Prostate gland (tissue), 2 donors: ENCODE measurements around a stretch of chr18.

DNA sequence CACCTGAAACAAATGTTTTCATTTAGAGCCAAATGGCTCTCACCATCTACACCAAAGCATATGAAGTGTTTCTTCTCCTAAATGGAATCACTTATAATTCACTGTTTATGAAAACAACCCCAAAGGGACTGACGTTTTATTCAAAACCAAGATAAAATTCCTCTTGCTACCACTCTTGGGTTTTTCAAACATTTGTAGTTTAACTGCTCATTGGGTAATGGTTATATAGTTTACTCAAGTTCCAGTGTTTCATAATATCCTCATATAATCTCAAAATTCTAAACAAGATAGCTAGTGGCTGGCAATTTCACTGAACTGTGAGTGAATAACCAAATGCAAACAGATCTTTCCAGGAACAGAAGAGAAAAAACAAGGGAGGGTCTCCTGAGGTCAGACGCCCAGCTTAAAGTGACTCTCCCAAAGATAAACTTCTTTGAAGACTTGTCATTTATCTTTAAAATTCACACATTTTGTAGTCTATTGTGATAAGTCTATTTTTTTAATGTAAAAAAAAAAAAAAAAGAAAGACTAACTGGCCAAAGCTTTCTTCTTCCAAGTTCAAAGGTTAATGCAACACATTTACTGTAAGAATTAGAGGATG, 26.8 kb downstream of the LPIN2 start:
- PRO-cap: no peak
- RAMPAGE, long total RNA, 2 experiments: no peak in any of the 2 experiments

GRCh38 chr18:3014663-3014938, 1.7 kb upstream of the LPIN2 start:
- PRO-cap: no peak
- RAMPAGE, long total RNA, 2 experiments: no peak in any of the 2 experiments

GRCh38 chr18:3016539-3017006, 3.6 kb upstream of the LPIN2 start:
- PRO-cap: unidirectional peak, plus-strand start at chr18:3016824
- RAMPAGE, long total RNA, 2 experiments: no peak in any of the 2 experiments

DNA sequence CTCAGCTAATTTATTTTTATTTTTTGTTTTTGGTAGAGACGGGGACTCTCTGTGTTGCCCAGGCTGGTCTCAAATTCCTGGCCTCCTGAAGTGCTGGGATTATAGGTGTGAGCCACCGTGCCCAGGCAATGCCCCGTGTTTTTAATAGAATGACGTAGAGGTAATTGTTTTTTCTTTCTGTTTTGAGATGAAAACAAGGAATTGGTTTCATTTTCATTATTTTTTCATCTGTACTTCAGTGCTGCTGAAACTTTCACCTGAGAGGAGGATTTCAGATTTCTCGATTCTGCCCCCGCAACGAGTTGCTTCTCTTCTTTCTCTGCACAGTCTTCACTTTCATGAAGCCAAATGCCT, 48.2 kb upstream of the LPIN2 start:
- PRO-cap: bidirectional peak, plus-strand start at position 216 of the sequence, minus-strand start at position 146 of the sequence
- RAMPAGE, long total RNA, 2 experiments: no peak in any of the 2 experiments

DNA sequence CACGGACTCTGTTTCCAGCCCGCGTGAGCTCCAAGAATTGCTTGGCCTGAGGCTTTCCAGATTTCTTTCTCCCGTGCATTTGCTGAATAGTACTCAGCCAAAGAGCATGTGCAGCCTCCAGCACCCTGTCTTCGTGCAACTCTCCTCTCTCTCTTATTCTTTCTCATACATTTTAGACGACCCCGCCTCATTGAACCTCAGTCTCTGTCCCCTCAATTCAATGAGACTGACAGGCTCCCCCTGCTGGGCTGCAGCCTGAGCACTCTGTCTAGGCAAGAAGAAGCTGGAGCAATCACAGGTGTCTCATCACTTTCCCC, 49.9 kb upstream of the LPIN2 start:
- PRO-cap: no peak
- RAMPAGE, long total RNA, 2 experiments: no peak in any of the 2 experiments

DNA sequence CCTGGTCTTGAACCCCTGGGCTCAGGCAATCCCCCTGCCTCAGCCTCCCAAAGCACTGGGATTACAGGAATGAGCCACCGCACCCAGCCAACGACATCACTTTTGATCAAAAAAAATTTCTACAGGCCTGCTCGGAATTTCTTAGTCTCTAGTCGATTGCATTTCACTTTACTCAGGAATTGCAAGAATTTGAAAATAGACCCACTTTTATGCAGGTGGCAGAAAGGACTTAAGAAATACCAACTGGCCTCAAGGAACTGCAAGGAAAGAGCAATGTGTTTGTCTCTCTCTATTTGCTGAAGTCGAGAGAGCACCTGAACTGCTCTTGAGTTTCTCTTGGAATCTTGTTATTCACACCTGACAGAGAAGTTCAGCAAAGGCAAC, 101.2 kb downstream of the MYOM1 start:
- PRO-cap: no peak
- RAMPAGE, long total RNA, 2 experiments: no peak in any of the 2 experiments

- PRO-cap: unidirectional peak, minus-strand start at chr18:3178001
- RAMPAGE, long total RNA, 2 experiments: no peak in any of the 2 experiments
These were observed 41.7 kb downstream of the MYOM1 start for GRCh38 chr18:3177790-3178839.

GRCh38 chr18:3251436-3251751, 3.8 kb downstream of the MYL12A start:
- PRO-cap: no peak
- RAMPAGE, long total RNA, 2 experiments: no peak in any of the 2 experiments

- PRO-cap: no peak
- RAMPAGE, long total RNA, 2 experiments: no peak in any of the 2 experiments
These were observed 5.6 kb downstream of the MYL12A start for GRCh38 chr18:3253177-3253581.

DNA sequence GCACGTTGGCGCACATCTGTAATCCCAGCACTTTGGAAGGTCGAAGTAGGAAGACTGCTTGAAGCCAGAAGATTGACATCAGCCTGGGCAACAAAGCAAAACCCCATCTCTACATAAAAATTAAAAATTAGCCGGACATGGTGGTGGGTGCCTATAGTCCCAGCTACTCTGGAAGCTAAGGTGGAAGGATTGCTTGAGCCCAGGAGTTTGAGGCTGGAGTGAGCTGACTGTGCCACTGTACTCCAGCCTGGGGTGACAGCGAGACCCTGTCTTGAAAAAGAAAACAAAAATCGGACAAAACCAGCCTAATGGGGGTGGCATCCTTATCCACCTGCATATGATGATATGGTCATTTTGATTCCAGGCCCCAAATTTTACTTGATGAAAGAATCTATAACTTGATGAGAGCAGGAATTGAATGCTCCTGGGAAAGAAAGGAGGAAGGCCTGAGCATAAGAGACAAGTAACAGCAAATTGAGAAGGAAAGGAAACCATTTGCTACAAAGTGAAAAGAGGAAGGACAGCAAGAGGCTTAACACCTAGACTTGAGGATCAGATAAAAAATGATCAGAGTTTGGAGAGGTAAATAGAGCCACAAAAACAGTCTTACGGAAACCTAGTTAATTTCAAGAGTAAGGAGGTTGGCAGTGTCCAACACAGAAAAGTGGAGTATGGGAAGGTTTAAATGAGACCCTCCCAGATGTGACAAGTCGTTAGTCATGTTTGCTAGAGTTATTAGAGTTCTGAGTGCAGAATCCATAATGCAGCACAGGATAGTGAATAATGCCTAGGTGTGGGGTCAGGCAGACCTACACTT, 3.6 kb upstream of the MYL12B start:
- PRO-cap: no peak
- RAMPAGE, long total RNA, 2 experiments: no peak in any of the 2 experiments

- PRO-cap: no peak
- RAMPAGE, long total RNA, 2 experiments: no peak in any of the 2 experiments
These were observed 1.1 kb upstream of the MYL12B start for GRCh38 chr18:3260811-3261286.

DNA sequence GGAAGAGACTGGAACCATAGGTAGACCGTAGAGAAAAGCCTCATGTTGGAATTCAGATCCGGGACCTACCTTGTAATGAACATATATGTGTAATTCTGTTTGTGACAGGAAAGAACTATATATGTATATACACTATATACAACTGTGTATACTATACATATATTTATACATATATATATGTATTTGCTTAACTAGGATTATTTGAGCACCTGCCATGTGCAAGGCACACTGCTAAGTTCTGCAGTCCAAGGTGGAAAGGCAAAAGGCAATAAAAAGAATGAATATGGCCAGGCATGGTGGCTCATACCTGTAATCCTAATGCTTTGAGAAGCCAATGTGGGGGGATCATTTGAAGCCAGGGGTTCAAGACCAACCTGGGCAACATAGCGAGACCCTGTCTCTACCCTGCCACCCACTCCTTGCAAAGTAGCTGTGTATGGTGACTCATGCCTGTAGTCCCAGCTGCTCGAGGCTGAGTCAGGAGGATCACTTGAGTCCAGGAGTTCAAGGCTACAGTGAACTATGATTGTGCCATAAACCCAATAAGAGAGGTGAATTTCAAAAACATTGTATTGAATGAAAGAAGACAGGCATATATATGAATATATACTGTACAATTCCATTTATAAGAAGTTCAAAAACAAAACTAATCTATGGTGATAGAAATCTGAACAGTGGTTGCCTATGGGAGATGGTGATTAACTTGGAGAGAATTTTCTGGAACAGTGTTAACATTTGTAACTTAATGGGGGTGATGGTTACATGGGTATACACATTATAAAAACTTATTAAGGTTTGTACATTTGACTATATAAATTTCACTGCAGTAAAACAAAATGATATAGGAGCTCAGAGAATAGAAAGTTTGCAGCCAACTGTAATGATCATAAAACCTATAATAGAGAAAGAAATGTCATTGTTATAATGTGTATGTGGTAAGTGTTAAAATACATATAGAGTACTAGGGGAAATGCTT, 2.5 kb downstream of the MYL12B start:
- PRO-cap: no peak
- RAMPAGE, long total RNA, 2 experiments: no peak in any of the 2 experiments

- PRO-cap: no peak
- RAMPAGE, long total RNA, 2 experiments: no peak in any of the 2 experiments
These were observed 10.8 kb downstream of the MYL12B start for GRCh38 chr18:3272773-3273075.

GRCh38 chr18:3451379-3451802, 1.4 kb downstream of the TGIF1 start:
- PRO-cap: bidirectional peak, plus-strand start at chr18:3451595, minus-strand start at chr18:3451495
- RAMPAGE, long total RNA, 2 experiments: start-site peak on the plus strand in 2 of 2 experiments, at chr18:3451619-3451688 at its widest, 23 to 26 reads per replicate

- PRO-cap: no peak
- RAMPAGE, long total RNA, 2 experiments: no peak in any of the 2 experiments
These were observed 75.9 kb downstream of the TGIF1 start for GRCh38 chr18:3525660-3526418.

DNA sequence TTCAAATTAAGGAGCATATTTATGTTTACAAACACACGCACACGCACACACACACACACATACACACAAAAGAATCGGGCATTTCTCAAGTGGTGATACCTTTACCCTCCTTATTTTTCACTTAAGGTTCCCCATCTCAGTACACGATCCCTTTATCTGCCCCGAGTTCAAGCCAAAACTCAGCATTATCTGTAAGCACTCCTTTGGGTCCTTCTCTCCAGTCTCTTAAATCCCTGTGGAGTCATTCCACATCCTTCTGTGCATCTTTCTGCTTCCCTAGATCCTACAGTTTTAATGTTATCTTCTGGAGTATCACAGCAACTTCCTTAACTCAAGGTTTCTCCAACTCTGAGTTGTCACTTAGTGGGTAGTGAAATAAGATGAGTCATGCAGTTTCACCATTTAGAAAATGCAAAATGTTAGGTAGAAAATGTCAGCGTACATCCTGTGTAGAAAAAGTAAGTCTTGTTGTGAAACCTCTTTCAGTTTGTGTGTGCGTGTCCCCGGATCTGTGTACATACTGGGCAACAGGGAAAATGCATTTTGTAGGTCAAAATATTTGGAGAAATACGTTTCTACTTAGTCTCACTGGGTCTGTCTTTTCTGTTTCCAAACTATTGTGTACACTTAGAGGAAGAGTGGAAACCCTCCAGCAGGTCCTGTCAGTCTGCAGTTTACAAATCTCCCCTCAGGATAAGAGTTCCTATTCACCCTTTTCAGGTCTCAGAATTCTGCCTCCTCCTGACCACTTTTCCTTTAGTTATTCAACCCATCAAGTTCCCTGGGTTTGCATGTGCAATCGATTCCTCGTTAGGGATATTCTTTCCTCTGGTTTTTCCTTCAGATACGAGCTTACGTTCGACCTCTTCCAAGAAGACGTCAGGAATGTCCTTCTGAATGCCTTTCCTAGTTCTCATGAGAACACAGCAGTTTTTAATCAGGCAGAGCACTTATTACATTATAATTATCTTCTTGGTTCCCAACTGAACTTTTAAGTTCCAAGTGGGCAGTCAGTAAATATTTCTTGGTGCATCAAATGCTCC, 154.8 kb downstream of the TGIF1 start:
- PRO-cap: bidirectional peak, plus-strand start at position 485 of the sequence, minus-strand start at position 350 of the sequence; unidirectional peak, plus-strand start at position 929 of the sequence
- RAMPAGE, long total RNA, 2 experiments: no peak in any of the 2 experiments

DNA sequence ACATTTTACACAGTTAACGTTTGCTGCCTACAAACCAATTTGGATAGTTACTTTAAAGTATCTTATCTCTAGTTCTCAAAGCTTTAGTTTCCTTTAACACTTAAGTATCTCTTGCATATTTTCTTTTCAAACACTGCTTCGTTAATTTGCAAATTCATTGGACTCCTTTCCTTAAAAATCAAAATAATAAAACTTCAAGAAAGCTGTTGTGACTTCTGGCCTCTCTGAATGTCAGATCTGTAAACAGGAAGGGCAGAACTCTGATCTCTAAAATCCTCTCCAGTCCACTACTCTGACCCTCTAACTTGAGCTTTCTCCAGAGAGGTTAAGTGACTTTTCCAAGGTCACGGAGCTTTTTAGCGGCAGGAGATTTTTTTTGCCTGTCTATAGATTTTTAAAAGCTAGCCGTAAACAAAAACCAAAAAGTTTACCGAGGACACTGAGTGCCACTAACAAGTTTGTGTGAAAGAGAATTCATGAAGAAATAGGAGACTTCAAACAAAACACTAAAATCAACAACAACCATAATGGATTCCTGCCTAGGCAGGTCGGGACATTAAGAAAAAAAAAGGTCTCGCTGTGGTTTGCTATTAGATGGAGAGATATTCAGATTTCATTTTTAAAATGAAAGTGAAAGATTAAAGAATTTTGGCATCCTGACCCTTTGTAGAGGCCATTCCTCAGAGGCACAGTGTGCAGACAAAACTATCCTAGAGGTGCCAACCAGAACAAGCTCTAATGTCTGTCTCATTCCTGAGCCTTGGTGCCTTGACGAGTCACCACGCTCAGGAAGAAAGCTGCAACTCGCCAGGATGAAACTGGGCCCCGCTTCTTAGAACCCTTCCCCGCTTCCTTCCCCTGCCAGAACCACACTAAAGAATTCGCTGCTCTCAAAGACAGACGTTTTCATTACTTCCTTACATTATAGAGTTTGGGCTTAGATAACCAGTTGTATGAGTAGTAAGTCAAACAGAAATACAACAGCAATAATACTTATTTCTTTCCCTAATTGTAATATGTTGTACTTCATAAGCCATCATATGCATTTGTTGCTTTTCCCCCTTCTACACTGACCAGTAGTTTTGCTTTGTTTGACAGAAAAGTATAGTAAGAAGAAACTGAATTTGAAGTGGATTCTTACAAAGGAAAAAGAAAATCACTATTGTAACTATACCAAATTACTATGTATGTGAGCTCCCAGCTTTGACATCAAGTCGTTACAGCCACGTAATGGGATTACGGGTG, 155.9 kb downstream of the TGIF1 start:
- PRO-cap: no peak
- RAMPAGE, long total RNA, 2 experiments: no peak in any of the 2 experiments

DNA sequence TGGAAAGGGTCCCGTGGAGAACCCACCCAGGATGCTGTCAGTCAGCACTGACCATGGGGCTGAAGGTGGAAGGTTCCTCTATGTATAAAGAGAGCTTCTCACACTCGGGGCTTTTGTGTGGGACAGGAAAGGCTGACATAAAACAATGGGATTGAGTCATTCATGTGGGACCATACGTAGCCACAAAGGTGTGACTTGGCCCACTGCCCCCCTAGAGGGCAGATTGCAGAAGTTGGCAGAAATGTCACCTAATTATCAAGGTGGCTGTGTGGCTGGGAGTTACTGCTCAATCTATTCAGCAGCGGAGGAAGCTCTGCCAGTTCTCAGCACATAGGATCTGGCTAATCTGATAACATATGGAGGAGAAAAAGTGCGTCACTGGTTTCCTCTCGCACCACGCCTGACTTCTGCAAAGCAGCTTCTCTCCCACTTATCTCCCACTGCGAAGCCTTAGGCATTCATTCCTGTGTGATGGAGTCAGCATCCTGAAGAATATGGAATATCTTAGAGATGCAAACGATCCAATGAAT, 344.6 kb downstream of the TGIF1 start:
- PRO-cap: no peak
- RAMPAGE, long total RNA, 2 experiments: no peak in any of the 2 experiments

DNA sequence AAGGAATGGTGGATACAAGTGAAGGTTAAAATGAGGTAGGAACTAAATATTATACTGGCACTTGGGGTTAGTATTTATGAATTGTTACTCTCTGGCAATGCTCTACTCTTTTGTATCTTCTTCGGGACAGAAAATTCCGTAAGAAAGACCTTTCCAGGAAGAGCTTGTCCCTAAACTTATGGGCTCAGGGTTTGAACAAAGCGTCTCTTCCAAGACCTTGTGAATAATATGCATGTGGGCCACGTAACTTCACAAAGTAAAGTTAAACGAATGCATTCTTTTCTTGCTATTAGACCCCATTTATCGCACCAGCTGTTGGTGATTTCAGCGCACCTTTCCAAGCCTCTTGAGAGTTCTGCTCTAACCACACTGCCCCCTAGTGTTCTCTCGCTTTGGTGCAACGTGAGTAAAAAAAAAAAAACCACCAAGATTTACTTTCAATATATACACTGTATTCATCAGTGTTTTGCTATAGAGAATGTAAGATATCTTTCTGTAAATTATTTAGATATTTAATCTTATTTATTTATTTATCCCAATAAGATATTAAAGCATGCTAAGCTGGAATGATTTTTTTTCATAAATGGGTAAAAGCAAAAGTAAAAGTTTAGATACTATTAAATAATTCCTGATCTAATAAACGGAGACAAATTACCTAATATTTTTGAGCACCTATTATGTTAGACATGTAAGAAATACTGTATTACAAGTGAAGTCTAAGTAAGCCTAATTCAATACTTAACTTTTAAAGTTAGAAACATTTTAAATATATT, 459.6 kb downstream of the DLGAP1 start:
- PRO-cap: no peak
- RAMPAGE, long total RNA, 2 experiments: no peak in any of the 2 experiments

DNA sequence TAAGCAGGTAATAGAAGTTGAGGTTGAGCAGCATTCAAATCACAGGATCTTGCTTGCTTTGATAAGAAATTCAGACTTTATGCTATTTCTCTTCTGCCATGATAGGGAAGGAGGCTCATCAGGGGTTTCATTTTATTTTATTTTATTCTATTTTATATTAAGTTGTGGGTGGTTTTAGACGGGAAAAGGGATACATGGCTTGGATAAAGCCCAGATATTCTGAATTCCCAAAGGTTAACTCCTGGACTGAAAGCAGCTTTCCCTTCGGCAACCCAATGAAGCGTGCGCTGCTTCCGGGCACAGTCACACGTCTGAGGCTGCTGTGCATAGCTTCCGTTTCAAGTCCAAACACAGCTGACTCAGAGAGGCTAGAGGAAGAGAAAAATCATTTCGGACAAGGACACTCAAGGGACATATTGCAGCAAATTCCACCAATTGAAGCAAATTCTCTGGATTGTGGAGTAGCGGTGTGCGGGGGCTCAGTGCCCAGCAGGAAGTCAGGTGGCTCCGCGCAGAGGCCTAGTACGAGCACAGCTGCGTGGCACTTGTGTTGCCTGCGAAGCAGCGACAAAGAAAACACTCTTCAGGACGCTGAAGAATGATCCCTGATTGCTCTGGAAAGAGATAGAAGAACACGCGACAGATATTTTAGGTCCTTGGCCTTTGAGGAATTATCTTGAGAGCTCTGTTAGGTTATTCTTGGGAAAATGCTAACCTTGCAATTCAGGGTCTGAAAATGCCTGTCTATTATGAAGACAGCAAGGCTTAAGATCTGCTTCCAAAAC, 352.5 kb upstream of the DLGAP1 start:
- PRO-cap: no peak
- RAMPAGE, long total RNA, 2 experiments: no peak in any of the 2 experiments